SK-N-SH (cell line): ENCODE measurements around a stretch of chr15.

DNA sequence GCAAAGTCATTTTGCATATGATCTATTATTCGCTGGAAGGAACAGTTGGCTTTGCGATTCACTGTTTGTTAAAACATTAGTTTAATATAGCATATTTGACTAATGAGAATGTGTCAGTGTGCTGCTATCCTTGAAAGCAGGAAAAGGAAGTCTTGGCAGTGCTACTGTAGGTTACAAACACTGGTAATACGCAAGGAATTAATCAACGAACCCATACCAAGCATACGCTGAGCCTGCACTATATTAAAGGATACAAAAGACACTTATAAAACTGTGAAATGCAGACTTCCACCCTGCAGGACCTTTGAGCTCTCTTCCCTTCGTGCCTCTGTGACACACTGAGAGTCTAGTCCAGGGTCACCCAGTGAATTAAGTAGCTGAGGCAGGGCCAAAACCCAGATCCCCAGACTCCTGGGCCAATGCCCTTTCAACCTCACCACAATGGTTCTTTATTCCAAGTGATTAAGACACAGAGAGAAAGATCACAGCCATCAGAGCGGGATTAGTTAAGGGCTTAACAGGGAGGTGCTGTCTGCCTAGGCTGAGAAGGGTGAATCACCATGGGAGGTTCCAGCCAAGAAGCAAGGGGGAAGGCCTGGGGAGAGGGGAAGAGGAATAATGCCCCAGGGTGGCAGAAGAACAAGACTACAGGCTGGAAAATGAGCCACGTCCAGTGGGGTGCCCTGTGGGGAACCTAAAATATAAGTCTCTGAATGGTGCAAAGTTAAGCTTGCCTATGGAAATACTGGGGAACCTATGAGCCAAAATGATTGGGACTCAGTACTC lies 6.8 kb downstream of the ANXA2 start:
- RRBS: no CpG with 5 or more reads among the region's 8 CpGs
CAGE:
- cytosol, long polyA plus RNA: no peak
- long polyA plus RNA: no peak
- nucleus, long polyA plus RNA: no peak

- RRBS: no CpG with 5 or more reads among the region's 2 CpGs
CAGE:
- cytosol, long polyA plus RNA: no peak
- long polyA plus RNA: no peak
- nucleus, long polyA plus RNA: no peak
Observed at GRCh38 chr15:60559342-60559754, 80.4 kb upstream of the ICE2 start.

GRCh38 chr15:60563547-60563995 lies 84.6 kb upstream of the ICE2 start:
- RRBS: no CpG with 5 or more reads among the region's 3 CpGs
CAGE:
- cytosol, long polyA plus RNA: no peak
- long polyA plus RNA: no peak
- nucleus, long polyA plus RNA: no peak

DNA sequence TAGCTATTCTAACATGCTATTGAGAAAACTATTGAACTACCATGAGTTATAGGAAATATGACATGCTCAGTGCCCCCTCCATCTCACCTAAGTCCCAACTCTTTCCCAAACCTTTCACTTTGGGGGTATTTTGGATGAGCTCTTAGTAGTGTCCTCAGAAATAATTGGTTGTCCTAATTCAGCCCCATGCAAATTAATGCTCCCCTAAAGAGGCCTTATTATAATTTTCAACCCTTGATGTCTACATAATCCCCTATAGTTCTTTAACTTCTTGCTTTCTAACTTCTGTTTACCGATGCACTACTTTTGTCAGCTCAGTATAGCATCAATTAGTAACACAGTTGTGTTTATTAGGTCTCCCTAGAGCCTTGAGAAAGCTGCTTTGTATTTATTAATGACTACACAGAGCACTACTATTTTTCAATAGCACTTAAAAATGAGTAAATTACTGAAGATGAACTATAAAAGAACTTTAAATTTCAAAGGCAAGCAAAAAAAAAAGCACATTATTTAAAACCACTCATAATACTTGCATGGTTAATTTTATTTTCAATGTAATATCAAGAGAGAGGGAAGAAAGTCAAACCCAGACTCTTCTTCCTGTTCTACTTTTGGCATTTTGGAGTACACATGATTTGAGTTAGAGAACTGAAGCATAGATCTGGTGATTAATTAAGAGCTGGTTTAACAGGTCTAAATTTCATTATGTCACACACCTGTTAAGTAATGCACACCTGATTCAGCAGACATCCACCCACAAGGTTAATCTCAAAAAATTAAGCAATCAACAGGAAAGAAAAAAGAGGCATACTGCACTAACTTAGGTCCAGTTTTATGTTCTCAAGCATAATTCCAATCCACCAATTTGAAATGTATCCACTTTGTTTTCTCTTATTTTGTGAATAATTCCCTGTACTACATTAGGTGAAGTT lies 100.9 kb upstream of the ICE2 start:
- RRBS: no CpG with 5 or more reads among the region's 1 CpG
CAGE:
- cytosol, long polyA plus RNA: no peak
- long polyA plus RNA: no peak
- nucleus, long polyA plus RNA: no peak

- RRBS: 2% methylated on average over 43 of the region's 83 CpGs
CAGE:
- cytosol, long polyA plus RNA: no peak
- long polyA plus RNA: no peak
- nucleus, long polyA plus RNA: no peak
Observed at GRCh38 chr15:60591234-60591942, 112.4 kb upstream of the ICE2 start.

GRCh38 chr15:60605699-60606169 lies 126.8 kb upstream of the ICE2 start:
- RRBS: no CpG with 5 or more reads among the region's 7 CpGs
CAGE:
- cytosol, long polyA plus RNA: no peak
- long polyA plus RNA: no peak
- nucleus, long polyA plus RNA: no peak

DNA sequence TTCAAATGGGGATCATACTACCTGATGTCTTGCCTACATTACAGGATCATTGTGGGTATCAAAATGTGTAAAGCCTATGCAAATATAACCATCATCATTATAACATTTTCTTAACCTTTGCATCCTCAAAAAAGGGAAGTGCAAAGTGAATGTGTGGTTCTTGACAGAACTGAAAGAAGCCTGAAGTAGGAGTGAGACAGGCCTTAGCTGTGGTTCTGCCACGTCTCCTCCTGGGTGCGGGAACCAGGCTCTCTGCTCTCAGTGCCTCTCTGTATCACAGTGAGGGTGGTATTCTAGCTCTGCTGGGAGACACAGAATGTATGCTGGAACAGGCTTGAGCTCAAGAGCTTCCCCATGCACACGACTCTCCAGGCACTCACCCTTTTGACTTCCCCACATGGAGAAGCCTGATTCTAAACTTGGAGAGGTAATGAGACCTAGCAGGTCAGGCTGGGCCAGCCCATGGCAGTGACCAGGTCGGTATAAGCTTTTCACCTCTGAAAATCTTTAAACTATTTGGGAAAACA lies 317.0 kb upstream of the ICE2 start:
- RRBS: no CpG with 5 or more reads among the region's 4 CpGs
CAGE:
- cytosol, long polyA plus RNA: no peak
- long polyA plus RNA: no peak
- nucleus, long polyA plus RNA: no peak

DNA sequence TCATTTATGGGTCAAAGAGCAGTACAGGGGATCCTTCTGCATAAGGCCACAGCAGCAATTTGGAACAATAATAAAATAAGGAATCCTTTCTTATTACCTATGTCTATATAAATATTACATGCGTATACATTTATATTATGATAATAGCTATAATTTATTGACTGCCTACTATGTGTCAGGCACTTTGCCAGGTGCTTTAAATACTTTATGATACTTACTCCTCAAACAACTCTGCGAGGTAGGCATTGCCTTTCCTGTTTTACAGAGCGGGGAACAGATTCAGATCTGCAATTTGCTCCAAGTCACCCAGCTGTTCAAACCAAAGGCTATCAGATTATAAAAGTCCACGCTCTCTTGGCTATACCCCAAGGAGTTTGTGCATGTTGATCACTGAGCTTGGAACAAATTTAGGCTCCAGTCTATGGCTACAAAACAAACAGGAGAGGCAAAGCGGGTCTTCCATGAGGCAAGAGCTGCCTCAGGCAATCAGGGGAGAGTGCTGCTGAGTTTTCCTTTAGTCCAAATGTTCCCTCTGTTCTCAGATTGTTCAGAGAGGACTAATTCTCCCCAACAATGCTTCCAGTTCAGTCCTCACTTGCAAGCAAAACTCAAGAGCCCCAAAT lies 196.2 kb downstream of the RORA start:
- RRBS: no CpG with 5 or more reads among the region's 5 CpGs
CAGE:
- cytosol, long polyA plus RNA: no peak
- long polyA plus RNA: no peak
- nucleus, long polyA plus RNA: no peak

- RRBS: no CpG with 5 or more reads among the region's 7 CpGs
CAGE:
- cytosol, long polyA plus RNA: no peak
- long polyA plus RNA: no peak
- nucleus, long polyA plus RNA: no peak
Observed at GRCh38 chr15:61069408-61070055, 159.6 kb downstream of the RORA start.

- RRBS: no CpG with 5 or more reads among the region's 3 CpGs
CAGE:
- cytosol, long polyA plus RNA: no peak
- long polyA plus RNA: no peak
- nucleus, long polyA plus RNA: no peak
Observed at GRCh38 chr15:61077824-61078049, 151.4 kb downstream of the RORA start.

- RRBS: no CpG with 5 or more reads among the region's 10 CpGs
CAGE:
- cytosol, long polyA plus RNA: no peak
- long polyA plus RNA: no peak
- nucleus, long polyA plus RNA: no peak
Observed at GRCh38 chr15:61169234-61170094, 59.6 kb downstream of the RORA start.

GRCh38 chr15:61327045-61327626 lies 98.0 kb upstream of the RORA start:
- RRBS: no CpG with 5 or more reads among the region's 8 CpGs
CAGE:
- cytosol, long polyA plus RNA: no peak
- long polyA plus RNA: no peak
- nucleus, long polyA plus RNA: no peak

DNA sequence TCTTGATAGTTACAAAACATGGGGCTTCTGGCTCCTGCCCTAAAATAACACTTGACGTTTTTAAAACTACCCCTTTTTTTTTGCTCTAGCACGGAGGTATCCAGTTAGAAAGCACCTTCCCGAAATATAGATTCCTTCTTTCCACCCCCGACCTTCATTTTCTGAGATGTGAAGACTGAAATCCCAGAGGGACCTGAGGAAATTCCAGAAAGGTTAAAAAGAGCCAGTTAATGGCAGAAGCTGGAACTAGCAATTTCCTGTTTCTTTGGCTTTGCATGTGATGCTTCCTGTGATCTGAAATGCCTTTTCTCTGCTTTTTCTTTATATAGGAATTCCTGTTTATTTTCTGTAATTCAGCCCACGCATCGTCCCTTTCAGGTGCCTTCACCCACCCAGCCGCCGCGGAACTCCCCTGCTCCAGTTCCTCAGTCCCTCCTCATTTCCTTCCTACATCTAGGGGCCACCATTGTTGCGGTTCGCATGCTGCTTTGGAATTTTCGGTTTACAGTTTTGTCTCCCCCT lies 937 bp upstream of the C2CD4B start:
- RRBS: no CpG with 5 or more reads among the region's 12 CpGs
CAGE:
- cytosol, long polyA plus RNA: no peak
- long polyA plus RNA: no peak
- nucleus, long polyA plus RNA: no peak

- RRBS: no CpG with 5 or more reads among the region's 7 CpGs
CAGE:
- cytosol, long polyA plus RNA: no peak
- long polyA plus RNA: no peak
- nucleus, long polyA plus RNA: no peak
Observed at GRCh38 chr15:62171859-62172250, 6.8 kb upstream of the C2CD4B start.

DNA sequence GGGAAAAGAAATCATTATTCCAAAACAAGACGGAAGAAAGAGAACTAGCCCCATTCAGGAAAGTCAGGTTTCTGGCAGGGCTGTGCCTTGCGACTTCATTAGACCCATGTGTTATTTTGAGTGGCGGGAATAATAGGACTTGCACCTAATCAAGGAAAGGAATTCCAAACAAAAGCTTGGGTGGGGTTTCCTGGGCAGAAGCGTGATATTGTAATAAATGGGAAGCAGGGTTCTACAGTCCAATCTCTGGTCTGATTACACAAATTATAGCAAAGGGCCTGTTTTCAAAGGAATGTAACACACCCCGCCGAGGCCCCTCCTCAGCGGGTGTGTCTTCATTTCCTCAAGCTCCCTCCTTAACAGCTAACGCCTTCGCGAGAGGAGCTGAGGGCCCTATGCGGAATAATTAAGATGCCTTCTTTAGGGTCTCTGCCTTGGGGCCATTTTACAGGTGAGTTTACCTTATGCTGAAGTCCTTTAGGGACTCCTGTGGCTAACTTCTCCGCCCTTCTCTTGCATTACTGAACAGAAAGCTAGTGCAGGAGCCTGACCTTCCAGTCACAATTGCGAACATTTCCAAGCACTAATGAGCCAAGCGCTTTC lies 170.8 kb downstream of the TLN2 start:
- RRBS: no CpG with 5 or more reads among the region's 14 CpGs
CAGE:
- cytosol, long polyA plus RNA: no peak
- long polyA plus RNA: no peak
- nucleus, long polyA plus RNA: no peak

DNA sequence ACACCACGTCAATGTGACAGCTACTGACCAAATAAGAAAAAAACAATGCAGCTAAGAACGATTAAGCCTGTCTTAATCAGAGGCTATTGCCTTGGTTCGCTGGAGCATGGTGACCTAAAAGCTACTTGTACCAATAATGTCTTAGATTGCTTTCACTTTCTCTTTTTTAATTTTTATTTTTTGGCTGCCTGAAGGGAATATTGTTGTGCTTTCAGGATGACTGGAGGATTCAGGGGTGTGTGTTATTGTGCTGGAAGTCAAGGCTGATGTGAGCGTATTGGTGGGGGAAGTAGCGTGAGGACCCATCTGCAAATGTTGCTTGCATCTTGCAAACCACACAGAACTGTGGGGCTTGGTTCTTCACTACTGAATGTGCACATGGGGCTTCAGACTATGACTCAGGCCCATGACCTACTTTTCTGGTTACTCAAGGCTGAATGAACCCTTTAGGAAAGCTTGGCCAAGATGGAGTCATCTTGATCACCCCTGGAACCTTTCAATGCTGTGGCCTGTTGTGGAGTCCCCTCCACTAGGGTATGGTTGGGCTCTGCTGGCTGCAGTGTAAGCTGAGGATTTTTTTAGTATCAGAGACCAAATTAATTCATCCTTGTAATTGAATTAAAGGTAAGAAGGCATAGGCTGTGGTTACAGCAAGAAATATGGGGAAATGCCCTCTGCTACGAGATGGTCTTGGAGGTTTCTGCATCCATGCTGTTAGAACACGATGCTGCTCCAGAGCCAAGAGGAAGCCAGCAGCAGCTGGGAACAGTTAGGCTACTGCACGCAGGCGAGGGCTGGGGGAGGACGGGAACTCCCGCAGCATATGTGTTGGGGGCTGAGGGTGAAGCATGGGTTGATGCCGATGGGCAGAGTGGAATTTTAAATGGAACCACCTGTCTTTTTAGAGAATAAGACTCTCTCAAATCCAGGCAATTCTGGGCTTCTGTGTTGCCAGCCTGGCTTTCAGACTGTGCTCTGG lies 234.8 kb downstream of the TLN2 start:
- RRBS: no CpG with 5 or more reads among the region's 12 CpGs
CAGE:
- cytosol, long polyA plus RNA: no peak
- long polyA plus RNA: no peak
- nucleus, long polyA plus RNA: no peak

GRCh38 chr15:62647009-62647635 lies 256.8 kb downstream of the TLN2 start:
- RRBS: no CpG with 5 or more reads among the region's 9 CpGs
CAGE:
- cytosol, long polyA plus RNA: no peak
- long polyA plus RNA: no peak
- nucleus, long polyA plus RNA: no peak

- RRBS: no CpG with 5 or more reads among the region's 9 CpGs
CAGE:
- cytosol, long polyA plus RNA: no peak
- long polyA plus RNA: no peak
- nucleus, long polyA plus RNA: no peak
Observed at GRCh38 chr15:62742313-62743175, 300.0 kb upstream of the TPM1 start.

DNA sequence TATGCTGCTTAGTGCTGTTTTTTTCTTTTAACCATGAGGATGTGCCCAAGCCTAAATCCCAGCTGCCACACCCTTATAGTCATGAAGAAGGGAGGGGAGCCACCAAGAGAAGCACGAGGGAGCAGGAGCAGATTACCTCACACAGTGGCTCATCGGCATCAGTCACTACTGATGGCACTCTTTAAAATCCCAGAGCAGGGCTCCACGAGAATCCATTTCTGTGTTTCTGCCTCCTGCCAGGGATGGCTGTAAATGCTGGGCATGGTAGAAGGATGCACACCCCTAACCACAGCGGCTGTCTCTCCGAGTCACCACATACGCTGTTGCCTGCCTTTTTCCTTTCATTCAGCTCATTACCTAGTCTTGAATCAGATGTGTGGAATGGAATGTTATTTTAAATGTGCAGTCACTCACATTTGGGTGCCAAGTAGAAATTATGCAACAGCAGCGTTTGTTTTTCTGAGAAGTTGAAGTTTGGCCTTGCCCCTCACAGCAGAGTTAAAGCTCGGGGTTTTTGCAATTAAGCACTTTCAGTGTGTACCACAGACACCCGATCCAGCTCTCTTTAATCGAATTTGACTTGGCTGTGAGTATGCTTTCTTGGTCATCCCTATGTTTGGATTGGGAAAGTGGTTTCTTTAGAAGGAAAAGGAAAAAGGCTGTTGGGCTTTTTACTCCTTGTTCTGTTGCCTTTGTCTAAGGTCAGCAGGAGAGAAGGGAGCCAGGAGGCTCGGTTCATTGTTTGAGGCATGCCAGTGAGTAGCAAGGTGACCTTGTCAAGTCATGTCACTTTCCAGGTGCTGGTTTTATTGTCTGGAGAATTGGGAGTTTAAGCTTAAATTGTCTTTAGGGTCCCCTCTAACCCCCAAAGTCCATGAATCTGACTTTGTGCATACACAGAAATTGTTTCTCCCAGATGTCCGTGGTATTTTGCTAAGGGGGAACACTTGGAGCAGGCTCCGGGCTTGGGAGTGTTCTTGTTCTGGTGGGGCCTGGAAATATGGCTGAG lies 284.2 kb upstream of the TPM1 start:
- RRBS: no CpG with 5 or more reads among the region's 13 CpGs
CAGE:
- cytosol, long polyA plus RNA: no peak
- long polyA plus RNA: no peak
- nucleus, long polyA plus RNA: no peak

DNA sequence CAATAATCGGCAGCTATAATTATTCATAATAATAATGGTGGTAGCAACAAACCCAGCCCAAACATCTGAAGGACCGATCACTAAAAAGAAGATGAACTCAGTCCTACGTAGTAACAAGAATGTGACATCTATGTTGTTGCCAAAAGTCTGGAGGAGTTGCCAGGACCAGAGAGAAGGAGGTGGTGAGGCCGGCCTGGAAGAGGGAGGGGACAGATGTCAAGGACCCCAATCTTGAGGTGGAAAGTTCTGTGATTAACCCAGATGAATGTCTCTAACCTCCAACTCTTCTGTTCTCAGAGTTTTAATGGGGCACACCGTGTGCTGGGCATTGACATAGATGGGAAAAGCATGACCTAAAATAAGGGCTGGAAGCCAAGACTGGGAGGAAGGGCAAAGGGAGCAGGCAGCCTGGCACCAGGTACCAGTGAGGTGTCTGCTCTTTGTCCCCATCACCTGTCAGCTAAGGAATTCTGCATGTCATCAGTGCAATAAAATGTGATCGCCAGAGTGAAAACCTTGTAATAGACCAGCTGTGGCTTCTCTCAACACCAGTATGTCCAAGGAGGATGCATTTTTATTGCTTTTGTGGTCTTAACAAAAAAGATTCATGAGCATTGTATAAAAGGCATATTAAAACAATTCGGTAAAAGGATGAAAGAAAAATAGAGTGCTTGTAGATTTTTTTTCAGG lies 143.5 kb upstream of the TPM1 start:
- RRBS: no CpG with 5 or more reads among the region's 7 CpGs
CAGE:
- cytosol, long polyA plus RNA: no peak
- long polyA plus RNA: no peak
- nucleus, long polyA plus RNA: no peak